Heart (tissue), 3 donors: ENCODE measurements around the gene XPO1.

DNA sequence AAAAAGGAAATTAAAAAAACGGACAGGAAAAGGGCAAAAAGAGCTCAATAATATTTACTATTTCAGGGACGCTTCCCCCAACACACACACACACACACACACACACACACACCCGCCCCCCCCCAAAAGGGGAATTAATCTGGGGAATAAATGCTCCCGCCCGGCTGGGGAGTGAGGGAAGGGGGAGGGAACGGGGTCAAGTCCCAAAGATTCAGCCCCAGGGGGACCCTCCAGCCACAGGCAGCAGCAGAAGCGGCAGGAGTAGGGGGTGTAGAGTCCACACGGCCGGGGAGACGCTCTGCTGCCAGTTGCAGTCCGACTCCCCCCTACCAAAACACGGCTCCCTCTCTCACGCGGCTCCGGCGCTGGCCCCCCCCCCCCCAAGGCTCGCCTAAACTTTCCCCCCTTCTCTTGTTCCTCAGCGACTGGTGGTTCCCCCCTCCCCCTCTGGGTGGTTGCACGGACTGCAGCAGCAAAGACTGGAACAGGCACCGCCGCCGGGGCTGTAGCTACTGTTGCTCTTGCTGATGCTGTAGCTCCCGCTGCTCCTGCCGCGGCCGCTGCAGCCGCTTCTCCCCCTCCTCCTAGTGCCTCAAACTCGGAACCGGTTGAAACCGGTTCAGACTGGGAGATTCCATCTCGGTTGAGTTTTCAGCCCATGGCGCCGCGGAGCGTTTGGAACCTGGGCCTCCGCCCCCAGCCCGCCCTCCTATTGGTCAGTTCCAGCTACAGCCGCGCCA lies at the start of gene XPO1:
XPO1 (minus strand) TSS at position 684 of the 740 bp plus-strand sequence.
- RAMPAGE, long total RNA, 2 experiments: start-site peak on the minus strand in 1 of 2 experiments, centred at positions 339 to 622 of the sequence, 17 to 201 reads per replicate

GRCh38 chr2:61670531-61670848 lies 132.3 kb upstream of the XPO1 start:
- RAMPAGE, long total RNA, 2 experiments: no peak in any of the 2 experiments

GRCh38 chr2:62053073-62053659 lies 142.7 kb upstream of the B3GNT2 start:
- RAMPAGE, long total RNA, 2 experiments: no peak in any of the 2 experiments

DNA sequence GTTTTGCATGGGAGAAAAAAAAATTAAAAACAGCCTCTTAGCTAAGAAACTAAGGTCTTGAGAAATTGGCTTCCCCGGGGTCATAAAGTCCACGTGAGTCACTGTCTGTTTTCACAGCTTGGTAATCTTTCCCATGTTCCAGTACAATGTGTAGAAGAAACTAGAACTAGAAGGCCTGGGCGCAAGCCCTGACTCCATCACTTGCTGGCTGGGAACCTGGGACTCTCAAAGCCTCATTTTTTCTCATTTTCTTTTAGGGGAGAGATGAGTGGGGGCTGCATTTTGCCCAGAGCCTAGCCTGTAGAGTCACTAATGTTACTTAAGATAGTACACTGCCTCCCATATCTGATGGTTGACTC lies 20.8 kb downstream of the B3GNT2 start:
- RAMPAGE, long total RNA, 2 experiments: no peak in any of the 2 experiments

DNA sequence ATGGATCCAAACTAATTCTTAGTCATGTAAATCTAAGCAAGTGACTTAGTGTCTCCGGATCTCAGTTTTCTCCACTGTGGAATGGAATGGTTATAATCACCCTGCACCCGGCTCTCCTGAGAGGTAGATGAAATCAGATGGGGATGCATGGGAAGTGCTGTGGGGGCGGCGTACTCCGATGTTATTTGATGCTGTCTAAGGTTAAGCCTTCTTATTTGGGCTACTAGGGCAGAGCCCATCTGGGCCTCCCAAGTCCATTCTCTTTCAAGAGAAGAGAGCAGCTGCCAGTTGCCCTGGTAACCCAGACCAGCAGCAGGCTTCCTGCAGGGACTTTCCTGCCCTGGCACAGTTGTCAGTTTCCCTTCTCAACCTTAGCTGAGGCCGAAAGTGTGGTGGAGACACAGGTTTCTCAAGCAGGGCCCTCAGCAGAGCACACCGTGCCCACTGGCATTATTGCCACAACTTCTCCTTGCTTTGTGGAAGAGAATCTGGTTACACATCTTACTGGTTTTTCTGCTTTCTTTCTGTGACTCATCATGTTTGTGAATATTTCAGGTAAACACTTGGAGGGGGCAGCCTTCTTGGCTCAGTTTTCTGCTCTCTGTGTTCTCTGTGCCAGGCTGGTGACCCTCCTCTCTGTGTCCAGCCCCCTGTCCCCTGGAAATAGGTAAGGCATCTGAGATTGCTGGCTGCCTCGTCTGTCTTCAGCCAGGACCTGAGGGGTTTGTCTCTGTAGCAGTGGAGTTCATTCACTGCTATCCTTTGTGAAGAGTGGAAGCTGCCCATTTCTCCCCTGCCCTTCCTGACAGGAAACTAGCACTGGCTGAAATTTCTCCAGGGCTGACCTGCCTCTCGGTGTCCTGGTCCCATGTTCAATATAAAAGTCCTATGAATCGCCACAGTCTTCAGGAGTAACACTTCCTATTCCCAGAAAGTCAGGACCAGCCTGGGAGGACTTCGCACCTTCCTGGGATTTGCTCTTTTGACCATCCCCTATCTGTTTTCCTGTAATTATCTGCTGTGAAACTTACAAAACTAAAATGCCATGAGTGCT lies 111.0 kb downstream of the B3GNT2 start:
- RAMPAGE, long total RNA, 2 experiments: no peak in any of the 2 experiments

DNA sequence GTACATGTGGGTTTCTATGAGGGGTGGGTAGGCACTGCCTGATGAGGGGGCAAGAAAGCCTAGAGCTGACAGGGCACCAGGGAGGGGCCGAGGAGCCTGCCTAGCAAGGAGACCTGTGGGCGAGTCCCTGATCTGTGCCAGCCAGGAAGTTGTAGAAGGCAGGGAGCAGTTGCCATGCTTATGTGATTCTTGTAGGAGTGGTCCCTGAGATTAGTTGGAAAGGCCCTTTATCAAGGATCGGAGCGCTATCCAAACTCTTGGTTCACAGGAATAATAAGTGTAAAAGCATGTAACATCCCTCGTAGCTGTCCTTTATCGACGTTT lies 111.8 kb downstream of the B3GNT2 start:
- RAMPAGE, long total RNA, 2 experiments: no peak in any of the 2 experiments

DNA sequence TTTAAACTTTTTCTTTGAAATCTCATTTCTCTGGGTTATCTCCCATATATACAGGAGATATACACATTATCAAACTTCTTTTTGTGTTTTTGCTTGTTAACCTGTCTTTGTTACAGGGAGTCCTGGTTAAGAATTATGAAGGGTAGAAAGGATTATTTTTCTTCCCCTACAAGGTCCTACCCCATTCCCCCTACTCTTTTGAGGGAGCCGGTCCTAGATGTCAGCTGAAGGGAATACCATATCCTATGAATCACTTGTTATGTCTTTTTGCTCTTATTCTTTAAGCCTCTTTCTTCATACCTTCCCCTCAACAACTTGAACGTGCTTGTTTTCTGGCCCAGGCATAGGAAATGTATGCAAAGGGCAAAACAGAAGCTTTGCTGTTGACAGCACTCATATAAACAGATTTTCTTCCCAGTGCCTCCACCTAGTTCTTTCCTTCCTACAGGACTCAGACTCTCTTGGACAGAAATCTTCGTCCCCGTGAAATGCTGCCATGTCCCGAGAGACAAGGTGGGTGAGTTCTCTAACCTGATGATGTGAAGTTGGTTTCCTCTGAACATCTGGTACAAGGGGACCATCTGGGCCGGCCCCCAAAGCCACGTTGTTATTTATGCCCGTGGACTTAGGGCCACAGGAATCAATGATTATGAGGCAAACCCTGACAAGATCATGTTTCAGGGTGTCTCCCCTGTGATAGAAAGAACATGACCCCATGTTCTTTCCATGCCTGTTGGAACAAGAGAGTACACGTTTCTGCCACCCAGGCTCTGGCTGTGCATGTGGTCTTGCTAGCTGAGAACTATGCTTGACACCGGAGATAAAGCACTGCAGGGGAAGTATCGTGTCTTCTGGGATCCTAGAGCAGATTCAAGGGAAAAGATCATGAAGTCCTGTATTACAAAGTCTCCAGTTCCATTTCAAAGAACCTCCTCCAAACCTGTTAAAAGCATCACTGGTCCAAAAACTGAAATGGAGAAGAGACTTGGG lies 64.4 kb downstream of the TMEM17 start:
- RAMPAGE, long total RNA, 2 experiments: no peak in any of the 2 experiments

- RAMPAGE, long total RNA, 2 experiments: no peak in any of the 2 experiments
Observed at GRCh38 chr2:62466929-62467552, 39.0 kb downstream of the TMEM17 start.

GRCh38 chr2:62564234-62564861 lies 58.4 kb upstream of the TMEM17 start:
- RAMPAGE, long total RNA, 2 experiments: no peak in any of the 2 experiments

DNA sequence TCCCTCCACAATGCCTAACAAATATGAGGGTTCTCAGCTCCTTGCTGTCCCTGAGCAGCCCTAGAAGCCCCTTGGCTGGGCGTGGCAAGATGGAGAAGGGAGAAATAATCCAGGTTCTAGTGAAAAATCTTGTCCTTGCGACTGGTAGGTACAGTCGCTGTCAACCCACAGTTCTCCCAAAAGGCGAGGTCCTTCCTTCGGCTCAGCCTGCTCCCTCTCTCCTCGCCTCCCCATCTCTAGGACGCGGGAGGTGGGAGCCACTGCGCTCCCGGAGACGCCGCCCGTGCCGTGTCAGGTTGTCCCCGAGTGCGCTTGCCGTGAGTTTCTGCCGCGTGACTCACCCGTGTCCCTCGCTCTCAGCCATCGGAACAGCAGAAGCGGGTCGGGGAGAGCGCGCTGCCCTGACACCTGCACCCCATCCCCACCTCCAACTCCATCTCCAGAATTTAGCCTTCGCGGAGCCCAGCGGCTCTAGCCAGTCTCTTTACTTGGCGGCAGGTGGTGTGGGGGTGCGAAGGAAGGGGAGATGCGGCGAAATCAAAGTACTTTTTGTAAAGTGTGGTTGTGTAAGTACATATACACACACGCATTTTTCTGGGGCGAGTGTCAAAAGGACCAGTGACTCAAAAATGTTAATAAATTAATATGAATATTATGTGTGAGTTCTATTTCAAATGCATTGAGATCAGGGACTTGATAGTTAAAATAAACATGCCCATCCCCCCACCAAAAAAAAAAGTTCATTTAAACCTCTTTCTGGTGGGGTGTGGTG lies 65.1 kb upstream of the TMEM17 start:
- RAMPAGE, long total RNA, 2 experiments: no peak in any of the 2 experiments

- RAMPAGE, long total RNA, 2 experiments: no peak in any of the 2 experiments
Observed at GRCh38 chr2:62578781-62579223, 72.8 kb upstream of the TMEM17 start.

GRCh38 chr2:62875774-62876431 lies 170.4 kb downstream of the EHBP1 start:
- RAMPAGE, long total RNA, 2 experiments: no peak in any of the 2 experiments

GRCh38 chr2:62904716-62905513 lies 145.7 kb upstream of the OTX1 start:
- RAMPAGE, long total RNA, 2 experiments: no peak in any of the 2 experiments

GRCh38 chr2:63614453-63614987 lies 25.8 kb downstream of the MDH1 start:
- RAMPAGE, long total RNA, 2 experiments: no peak in any of the 2 experiments

GRCh38 chr2:63734359-63735009 lies 107.2 kb upstream of the UGP2 start:
- RAMPAGE, long total RNA, 2 experiments: no peak in any of the 2 experiments

GRCh38 chr2:63888390-63889445 lies 47.0 kb downstream of the UGP2 start:
- RAMPAGE, long total RNA, 2 experiments: no peak in any of the 2 experiments

- RAMPAGE, long total RNA, 2 experiments: no peak in any of the 2 experiments
Observed at GRCh38 chr2:63944309-63944769, 74.9 kb downstream of the VPS54 start.

DNA sequence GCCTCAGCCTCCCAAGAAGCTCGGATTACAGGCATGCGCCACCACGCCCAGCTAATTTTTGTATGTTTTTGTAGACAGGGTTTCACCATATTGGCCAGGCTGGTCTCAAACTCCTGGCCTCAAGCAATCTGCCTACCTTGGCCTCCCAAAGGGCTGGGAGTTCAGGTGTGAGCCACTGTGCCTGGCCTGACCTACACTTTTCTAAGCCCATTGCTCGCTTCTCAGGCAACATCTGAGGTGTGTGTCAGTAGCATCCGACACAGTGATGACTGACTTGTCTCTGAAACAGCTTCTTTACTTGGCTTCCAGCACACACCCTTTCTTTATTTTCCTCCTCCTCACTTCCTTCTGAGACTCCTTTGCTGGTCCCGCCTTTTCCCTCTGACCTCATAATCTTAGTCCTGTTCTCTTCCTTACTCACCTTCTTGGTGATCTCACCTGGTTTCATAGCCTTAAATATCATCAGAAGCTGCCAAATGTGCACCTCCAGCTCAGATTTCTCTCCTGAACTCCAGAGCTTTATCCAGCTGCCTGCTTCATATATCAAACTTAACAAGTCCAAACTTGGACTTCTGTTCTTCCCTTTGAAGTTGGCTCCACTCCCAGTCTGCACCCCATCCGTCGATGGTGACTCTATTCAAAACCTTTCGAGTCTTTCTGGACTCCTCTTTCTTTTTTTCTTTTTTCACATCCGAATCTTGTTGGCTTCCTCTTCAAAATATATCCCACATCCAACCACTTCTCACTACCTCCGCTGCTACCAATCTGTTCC lies 66.6 kb upstream of the PELI1 start:
- RAMPAGE, long total RNA, 2 experiments: no peak in any of the 2 experiments

DNA sequence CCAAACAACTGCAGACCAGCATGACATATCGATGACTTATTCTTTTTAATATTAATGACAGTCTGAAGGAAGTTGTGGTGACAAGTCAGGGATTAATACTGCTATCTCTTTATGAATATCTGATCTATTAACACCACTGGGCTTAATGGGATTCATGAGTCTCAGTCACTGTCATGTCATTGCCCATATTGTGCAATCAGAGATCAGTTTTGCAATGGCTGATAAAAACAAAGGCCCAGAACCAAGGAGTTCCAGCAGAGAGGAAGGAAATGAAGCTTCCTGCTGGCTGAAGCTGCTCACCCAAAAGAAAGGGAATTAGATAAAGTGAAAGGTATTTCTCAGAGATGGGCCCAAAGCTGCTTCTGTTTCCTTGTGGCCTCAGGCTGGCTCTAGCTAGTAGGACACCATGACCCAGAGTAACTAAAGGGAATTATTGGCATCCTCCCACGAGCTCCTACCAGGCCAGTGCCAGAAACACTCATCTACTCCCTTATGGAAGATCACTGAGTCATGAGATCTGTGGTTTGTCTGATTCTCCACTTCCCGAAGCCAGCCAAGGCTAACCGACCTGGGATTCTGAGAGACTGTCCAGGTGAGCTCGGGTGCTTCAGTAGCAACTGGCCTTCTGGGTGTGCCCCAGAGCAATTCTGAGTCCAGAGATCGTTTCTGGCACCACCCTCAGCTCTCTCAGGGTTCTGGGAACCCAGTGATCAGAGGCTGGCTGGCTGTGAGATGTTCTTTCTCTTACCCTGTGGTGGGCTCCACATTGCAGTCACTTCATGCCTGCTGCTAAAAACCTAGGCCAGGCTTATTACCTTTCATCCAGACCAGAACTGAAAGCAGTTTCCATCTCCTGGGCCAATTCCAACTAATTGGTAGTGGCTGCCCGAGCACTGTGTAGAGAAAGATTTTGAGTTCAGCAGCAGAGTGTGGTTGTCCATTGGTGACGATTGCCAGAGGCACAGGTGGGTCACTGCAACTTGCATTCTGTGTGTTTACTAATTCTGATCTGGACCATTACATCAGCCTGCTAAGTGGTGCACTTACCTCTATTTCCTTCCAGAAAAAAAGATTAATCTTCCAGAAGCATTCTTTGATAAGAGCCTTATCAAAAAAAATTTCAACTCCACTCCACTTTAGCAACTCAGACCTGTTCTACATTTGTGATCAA lies 129.6 kb upstream of the PELI1 start:
- RAMPAGE, long total RNA, 2 experiments: no peak in any of the 2 experiments

DNA sequence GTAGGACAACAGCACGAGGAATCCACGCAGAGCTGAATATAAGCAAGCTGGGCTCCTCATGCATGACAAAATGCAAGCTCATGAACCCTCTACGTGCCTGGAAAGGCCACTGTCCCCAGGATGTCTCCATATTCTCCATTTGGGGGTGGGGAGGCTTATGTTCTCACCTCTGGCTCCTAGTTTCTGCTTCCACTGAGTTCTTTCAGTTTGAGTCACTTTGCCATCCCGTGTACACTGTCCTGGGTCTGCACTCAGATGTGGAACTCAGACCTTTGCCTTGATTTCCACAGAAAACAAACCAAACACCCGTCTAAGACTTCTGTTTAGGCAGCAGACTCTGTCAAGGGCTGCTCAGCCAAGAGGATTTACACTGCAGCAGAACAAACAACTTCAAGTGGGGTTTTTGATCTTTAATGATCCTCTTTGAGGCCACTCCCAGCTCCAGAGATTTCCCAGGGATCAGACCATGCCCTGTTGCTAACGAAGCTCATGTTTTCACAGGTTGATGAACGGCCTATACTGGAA lies 52.6 kb upstream of the LGALSL start:
- RAMPAGE, long total RNA, 2 experiments: no peak in any of the 2 experiments